Stomach (tissue), 7 donors: ENCODE measurements around the genes HOXB6, NGFR and SLC35B1.

DNA sequence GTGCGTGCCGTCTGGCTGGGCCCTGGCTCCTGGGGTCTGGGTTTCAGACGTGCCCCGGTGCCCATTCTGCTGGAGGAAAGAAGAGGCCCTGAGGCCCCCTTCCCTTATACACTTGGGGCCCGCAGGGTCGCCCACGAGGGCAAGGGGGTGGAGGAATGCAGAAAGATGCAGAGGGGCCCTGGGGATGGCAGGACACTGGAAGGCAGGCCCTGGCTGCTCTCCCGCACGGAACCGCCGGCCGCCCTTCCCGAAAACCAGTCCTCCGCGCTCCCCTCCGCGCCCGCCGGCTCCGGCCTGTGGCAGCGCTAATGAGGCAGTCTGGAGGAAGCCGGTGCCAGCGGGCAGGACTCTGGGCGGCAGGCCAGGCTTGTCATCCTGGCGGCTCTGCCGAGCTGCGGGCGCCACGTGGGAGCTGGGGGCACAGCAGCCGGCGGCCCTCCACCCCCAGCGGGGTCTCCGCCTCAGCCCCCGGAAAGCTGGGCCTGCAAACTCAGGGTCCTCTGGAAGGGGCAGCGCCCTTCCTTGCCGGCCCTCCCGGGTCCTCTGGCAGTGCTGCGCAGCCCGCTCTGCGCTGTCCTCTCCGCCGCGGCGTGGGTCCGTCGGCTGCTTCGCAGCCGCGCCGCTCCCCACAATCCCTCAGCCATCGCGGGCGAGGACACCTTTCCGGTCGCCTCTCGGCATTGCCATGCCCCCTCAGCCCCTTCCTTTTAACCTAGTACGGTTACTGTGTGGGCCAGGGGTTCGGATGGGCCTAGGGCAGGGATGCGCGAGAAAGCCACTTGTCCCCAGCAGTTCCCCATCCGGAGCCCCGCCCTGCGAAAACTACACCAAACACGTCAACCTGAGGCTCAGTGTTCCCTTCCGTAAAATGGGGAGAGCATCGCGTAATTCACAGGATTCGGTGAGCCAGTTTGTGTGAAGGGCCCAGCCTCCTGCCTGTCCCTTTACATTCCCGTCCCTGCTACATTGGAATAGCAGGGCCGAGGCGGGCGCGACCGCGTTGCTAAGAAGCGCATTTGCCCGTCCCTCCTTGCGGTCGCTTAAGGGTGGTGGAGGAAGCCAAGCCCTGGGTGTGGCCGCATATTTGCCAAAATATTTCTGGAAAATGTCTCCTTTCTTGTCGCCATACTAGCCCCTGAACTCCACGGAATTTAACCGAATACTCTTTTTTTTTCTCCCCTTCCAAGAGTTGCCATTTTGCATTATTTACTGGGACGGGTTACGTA is 13.5 kb downstream of the COPZ2 start:
- PRO-cap: bidirectional peak, plus-strand start at position 316 of the sequence, minus-strand start at position 307 of the sequence; unidirectional peak, minus-strand start at position 946 of the sequence
- RAMPAGE, long total RNA, 5 experiments: no peak in any of the 5 experiments
- RRBS: 2% methylated on average over 37 of the region's 85 CpGs

DNA sequence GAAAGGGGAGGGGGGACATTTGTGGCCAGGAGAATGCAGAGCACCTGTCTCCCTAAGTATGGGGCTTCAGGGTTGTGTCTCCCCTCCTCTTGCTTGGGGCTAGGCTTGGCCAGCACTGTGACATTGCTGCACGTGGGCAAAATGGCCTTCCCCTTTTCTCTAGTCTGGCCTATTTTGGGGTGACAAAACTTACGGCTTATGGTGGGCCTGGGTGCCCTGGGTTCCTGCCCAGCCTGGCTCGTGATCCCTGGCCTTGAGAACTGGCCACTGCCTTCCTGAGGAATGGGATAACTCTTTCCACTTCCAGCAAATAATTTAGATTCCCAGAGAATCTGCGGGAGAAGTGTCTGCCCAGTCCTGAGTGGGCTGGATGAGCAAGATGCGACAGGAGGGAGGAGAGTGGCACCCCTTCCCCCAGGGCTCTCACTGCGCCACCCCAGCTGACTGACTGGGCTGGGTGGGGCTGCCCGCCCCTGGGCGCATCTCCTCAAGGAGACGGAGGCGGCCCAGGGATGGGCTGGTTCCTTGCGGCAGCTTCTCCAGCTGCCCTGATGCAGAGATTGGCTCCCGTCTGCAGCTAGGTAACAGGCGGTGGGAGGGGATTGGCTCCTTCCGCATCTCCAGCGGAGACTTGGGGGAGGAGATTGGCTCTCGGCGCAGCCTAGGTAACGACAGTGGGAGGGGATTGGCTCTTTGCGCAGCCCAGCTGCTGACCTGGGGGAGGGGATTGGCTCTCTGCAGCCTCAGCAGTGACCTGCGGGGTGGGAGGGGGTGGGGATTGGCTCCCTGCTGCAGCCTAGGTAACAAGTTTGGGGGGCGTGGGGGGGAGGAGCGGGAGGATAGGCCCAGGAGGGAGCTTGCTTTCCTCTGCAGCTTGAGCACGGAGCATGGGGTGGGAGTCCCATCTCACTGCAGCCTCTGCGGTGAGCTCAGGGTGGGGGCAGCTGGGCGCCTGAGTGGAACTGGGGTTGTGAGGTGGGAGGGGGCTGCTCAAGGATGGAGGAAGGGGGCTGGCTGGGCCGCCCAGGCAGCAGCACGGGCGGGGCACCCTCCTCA is 6.0 kb downstream of the NFE2L1 start:
- PRO-cap: no peak
- RAMPAGE, long total RNA, 5 experiments: no peak in any of the 5 experiments
- RRBS: no CpG with 5 or more reads among the region's 28 CpGs

GRCh38 chr17:48059260-48059977 is 11.3 kb downstream of the NFE2L1 start:
- PRO-cap: no peak
- RAMPAGE, long total RNA, 5 experiments: no peak in any of the 5 experiments
- RRBS: 90% methylated on average over 13 of the region's 35 CpGs

DNA sequence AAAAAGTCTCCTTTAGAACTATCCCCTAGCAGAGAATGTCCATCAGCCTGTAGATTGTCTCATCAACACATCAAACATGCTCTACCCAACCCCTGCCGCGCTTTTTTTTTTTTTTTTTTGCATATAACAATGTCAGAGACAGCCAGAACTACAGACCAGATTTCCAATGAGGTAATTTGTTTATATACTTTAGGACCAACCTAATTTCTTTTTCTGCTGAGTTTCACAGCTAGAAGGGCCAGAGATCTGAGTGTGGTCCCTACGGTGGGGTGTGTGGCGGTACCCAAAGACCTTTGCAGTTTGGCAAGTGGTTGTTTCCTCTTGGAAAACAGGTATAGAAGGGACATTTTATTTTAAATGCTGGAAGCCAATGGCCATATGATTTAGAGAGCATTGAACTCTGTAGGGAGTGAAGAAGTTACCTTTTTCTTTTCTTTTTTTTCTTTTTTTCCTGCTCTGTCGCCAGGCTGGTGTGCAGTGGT is 22.8 kb downstream of the SNX11 start:
- PRO-cap: no peak
- RAMPAGE, long total RNA, 5 experiments: no peak in any of the 5 experiments
- RRBS: no CpG with 5 or more reads among the region's 5 CpGs

DNA sequence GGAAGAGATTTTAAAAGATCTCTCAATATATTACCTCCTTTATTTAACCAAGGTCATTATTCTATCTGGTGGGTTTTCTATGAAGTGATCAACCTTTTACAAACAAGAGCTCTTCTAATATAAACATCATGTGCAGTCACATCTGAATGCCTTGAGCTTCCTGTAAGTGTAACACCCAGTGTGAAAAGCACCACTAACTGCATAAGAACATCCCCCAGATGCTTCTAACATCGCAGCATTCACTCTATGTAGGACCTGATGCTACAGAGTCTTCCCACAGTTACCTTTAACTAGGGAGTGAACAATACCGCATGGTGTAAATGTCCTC is 16.4 kb downstream of the SKAP1 start:
- PRO-cap: no peak
- RAMPAGE, long total RNA, 5 experiments: no peak in any of the 5 experiments
- RRBS: no CpG with 5 or more reads among the region's 2 CpGs

- PRO-cap: no peak
- RAMPAGE, long total RNA, 5 experiments: start-site peak on the plus strand in 1 of 5 experiments, at chr17:48549458-48549739 at its widest, 48 reads per replicate; start-site peak on the minus strand in 1 of 5 experiments, at chr17:48549682-48550389 at its widest, 9 reads per replicate
- RRBS: no CpG with 5 or more reads among the region's 10 CpGs
Observed at GRCh38 chr17:48549181-48550114, 4.5 kb upstream of the HOXB2 start.

GRCh38 chr17:48550115-48550414 is 5.2 kb upstream of the HOXB2 start:
- PRO-cap: no peak
- RAMPAGE, long total RNA, 5 experiments: start-site peak on the minus strand in 1 of 5 experiments, at chr17:48550125-48550580 at its widest, 6 reads per replicate
- RRBS: no CpG with 5 or more reads among the region's 7 CpGs

GRCh38 chr17:48563034-48563870 is 14.9 kb downstream of the HOXB4 start:
- PRO-cap: no peak
- RAMPAGE, long total RNA, 5 experiments: no peak in any of the 5 experiments
- RRBS: no CpG with 5 or more reads among the region's 12 CpGs

DNA sequence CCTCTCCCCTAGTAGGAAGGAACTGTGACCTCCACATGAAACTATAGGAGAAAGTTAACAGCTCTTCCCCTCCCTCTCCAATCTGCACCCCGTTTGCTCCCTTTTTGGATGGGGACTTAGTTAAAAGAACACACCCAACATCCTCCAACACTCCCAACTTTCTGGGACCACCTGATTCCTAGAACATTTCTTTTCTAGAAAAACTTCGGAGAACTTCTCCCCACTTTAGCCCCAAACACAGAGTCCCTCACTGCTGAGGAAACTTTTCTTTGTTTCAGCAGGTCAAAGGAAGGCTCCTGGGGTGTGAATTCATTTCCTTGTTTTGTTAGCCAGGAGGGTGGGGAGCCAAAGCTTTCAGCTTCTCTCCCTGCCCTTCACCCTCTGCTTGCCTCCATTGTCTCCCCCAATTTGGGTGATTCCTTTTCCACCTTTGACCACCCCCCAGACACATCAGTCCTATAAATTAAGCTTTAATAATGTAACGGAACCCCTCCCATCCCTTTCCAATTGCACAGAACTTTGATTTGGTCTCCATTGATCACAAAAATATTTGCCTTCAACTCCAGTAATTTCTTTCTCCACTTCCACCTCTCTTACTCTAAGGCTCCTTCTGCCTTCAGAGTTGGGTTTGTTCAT is 10.5 kb downstream of the HOXB4 start:
- PRO-cap: no peak
- RAMPAGE, long total RNA, 5 experiments: start-site peak on the minus strand in 2 of 5 experiments, centred at positions 316 to 337 of the sequence, 6 to 7 reads per replicate
- RRBS: no CpG with 5 or more reads among the region's 3 CpGs

DNA sequence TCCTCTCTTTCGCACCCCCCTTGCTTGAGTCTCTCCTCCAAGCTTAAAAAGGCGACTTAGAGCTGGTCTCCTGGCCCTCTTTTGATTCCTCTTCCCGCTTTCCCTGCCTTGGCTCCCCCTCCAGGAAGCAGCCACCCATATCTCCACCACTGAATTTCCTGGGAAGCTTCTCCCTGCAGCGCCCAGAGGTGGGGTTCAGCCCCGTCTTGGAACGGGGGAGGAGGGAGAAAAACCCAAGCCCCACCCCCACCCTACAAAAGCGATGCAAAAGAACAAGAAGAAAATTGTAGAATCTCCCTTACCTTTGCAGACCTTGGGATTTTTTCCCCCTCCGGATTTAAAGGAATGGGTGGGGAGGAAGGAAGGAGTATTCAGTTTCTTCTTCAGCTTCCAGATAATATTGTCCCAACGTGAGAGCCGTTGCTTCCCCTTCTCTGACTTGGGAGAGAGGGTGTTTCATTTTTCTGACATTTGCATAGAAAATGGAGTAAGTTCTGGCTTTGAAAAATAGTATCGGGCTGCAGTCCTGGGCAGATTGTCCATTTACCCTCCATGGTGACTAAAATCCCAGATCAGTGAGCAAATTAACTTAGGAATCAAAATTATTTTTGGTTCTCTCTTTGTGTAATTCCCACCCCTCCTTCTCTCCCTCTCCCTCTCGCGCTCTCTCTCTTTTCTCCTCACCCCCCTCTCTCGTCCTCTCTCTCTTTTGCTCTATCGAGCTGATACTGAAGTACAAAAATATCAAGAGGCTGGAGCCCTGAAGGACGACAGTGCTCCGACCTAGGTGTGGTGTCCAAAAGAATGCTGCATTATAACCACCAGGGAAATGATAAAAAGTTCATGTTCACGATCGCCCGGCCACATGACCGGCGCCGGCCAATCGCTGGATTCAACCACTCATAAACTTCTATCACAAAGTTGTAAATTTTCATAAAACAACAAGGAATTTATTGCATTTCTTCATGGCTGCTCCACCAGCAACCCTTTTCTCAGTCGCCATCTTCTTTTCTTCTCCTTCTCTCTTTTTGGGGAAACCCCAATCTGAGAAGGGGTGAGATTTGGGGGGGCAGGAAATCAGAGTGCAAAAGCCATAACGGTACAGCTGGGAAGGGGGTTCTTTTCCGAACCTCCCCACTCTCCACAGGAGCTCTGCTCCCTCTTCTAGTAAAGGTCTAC is at the start of gene HOXB6:
Gene HOXB6, minus strand, starts transcription at position 809 of the 1,179 bp plus-strand sequence.
- PRO-cap: unidirectional peak, minus-strand start at position 32 of the sequence; unidirectional peak, minus-strand start at position 83 of the sequence; unidirectional peak, minus-strand start at position 809 of the sequence
- RAMPAGE, long total RNA, 5 experiments: start-site peak on the minus strand in 3 of 5 experiments, centred at positions 334 to 825 of the sequence, 6 to 89 reads per replicate
- RRBS: no CpG with 5 or more reads among the region's 27 CpGs

GRCh38 chr17:48620109-48621434 is 5.5 kb upstream of the HOXB8 start:
- PRO-cap: no peak
- RAMPAGE, long total RNA, 5 experiments: no peak in any of the 5 experiments
- RRBS: 13% methylated on average over 5 of the region's 32 CpGs

- PRO-cap: no peak
- RAMPAGE, long total RNA, 5 experiments: no peak in any of the 5 experiments
- RRBS: no CpG with 5 or more reads among the region's 9 CpGs
Observed at GRCh38 chr17:48799137-48799847, 17.7 kb downstream of the TTLL6 start.

DNA sequence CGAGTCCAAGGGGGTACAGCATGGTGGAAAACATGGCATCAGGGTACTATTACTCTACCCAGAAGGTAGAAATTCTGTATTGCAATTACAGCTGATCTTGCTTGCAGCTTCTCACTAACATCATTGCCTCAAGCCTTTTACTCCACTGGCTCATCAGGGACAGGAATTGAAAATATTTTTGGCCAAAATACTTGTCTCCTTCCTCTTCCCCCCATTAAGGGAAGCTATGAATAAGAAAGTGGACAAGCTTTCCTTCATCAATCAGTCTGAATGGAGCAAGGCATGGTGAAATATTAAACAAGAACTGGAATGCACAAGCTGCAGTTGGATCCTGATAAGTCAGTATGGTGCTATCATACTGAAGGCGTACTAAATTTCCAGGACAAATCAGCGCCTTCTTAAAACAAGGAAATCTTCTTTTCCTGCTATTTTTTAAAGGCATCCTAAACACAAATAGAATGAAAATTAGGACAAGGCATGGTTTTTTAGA is 12.9 kb downstream of the TTLL6 start:
- PRO-cap: no peak
- RAMPAGE, long total RNA, 5 experiments: no peak in any of the 5 experiments
- RRBS: no CpG with 5 or more reads among the region's 3 CpGs

DNA sequence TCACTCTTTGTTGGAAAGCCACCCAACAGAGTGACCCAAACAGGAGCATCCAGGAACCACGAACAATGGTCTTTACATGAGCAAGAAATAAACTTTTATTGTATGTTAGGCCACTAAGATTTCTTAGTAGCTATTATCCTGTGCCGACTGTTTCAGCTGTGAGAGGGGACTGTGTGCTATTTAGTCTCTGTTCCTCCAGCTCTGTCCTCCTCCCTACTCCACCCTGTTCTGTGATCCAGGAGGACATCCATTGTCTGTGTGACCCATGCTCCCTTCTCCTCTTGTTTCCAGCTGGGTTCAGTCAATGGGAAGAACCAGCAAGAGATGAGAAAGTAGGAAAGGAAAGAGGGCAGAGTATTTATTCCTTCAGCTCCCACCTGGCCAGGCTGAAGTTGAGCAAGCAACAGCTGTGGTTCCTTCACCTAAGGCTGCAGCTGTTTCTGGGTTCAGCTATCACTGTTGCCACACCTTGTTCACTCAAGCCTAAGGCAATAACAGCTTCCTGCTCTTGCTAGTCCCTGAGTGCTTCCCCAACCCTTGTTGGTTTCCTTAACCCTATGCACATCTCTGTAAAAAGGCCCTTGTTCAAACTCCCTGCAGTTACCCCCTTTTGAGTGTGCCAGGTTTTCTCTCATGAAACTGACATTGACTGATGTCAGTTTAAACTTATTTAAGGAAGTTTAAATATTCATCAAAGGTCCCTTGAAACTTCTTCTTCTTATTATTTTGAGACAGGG is 14.8 kb upstream of the B4GALNT2 start:
- PRO-cap: no peak
- RAMPAGE, long total RNA, 5 experiments: no peak in any of the 5 experiments
- RRBS: no CpG with 5 or more reads among the region's 2 CpGs

DNA sequence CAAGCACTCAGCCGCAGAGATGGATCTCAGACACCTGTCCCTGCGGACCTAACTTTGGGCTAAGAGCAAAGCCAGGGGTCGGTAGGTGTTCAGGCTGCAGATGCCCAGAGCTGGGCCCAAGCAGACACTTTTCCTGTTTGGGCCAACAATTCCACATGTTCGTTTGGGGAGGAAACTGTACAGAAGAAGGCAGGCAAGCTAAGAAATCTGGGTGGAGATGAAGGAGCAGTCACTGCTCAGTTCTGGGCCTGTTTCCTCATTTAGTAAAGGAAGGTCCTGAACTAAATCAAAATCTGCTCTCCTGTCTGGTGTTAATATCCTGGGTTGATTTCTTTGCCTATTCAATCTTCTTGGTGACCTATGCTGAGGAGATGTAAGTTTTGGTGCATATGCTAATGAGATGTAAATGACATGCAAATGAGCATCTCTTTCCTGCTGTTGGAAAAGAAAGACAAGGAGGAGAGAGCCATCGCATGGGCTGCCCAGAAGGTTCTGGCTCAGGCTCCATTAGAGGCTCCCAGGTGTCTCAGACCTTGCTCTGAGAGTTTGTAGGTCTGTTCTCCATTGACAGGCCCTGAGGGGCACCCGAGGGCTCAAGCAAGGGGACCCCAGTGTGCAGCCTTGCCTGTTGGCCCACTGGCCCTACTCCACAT is 3.2 kb downstream of the ABI3 start:
- PRO-cap: no peak
- RAMPAGE, long total RNA, 5 experiments: no peak in any of the 5 experiments
- RRBS: no CpG with 5 or more reads among the region's 6 CpGs

GRCh38 chr17:49338697-49339245 is 23.3 kb downstream of the ZNF652 start:
- PRO-cap: no peak
- RAMPAGE, long total RNA, 5 experiments: no peak in any of the 5 experiments
- RRBS: no CpG with 5 or more reads among the region's 3 CpGs

GRCh38 chr17:49453711-49454454 is 39.2 kb upstream of the PHB1 start:
- PRO-cap: no peak
- RAMPAGE, long total RNA, 5 experiments: no peak in any of the 5 experiments
- RRBS: no CpG with 5 or more reads among the region's 10 CpGs

DNA sequence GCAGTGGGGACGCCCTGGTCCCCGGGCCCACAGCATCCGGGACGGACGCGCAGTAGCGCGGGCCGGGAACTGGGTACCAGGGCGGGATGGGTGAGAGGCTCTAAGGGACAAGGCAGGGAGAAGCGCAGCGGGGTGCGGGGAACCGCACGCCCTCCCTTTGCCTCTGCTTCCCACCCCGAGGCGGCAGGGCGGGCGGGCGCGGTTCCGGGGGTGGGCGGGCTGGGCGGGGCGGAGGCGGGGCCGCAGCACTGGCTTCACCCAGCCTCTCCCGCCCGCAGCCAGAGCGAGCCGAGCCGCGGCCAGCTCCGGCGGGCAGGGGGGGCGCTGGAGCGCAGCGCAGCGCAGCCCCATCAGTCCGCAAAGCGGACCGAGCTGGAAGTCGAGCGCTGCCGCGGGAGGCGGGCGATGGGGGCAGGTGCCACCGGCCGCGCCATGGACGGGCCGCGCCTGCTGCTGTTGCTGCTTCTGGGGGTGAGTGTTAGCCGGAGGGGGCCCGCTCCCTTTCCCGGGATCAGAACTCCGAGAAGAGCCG is at the start of gene NGFR:
Gene NGFR, plus strand, starts transcription at position 281 of the 532 bp plus-strand sequence.
- PRO-cap: bidirectional peak, plus-strand start at position 281 of the sequence, minus-strand start at position 165 of the sequence
- RAMPAGE, long total RNA, 5 experiments: no peak in any of the 5 experiments
- RRBS: 1% methylated on average over 24 of the region's 59 CpGs

DNA sequence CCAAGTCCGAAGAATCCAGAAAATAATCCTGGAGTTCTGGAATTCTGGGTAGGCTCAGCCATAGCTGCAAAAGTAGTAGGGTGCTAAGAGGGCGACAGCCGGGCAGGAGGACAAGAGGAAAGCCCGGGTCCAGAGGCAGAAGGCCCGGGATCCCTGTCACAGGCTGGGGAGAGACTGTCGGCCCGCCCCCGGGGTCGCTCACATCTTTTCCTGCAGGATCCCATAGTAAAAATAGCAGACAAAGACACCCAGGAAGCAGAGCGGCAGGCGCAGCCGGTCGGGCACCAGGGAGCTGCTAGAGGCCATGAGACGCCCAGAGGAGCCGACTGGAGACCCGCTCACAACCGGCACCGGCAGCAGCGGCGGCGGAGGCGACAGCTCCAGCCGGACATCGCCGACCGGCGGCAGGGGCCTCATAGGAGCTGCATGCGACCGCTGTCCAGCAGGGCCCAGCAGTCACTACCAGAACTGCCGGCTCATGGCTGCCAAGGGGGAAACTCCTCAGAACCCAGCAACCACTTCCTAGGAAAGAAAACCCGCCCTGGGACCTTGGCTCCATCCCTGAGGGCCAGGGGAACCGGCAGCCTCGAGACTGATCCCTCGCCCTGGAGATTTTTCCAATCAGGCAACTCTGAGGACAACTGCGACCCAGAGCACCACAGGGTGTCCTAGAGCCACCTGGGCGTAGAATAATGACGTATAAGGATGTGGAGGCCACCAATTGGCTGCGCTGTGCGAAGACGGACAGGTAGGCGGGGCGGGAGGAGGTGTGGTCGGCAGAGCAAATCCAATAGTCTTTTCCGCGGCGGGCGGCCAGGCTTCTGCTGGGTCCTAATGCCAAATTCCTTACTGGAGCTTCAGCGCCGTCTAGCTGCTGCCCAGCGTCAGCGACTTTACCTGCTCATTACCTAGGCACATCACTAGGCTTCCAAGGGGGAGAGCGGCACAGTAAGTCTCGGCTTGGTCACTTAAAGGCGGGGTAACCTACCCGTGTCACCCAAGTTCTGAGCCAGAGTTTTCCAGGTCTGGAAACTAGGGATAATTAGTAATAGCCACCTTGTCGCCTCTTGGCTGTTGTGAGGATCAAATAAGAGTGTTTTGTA is at the start of gene SLC35B1:
Gene SLC35B1, minus strand, starts transcription at position 437 of the 1,103 bp plus-strand sequence.
- PRO-cap: unidirectional peak, minus-strand start at position 393 of the sequence; unidirectional peak, minus-strand start at position 461 of the sequence; bidirectional peak, plus-strand start at position 797 of the sequence, minus-strand start at position 623 of the sequence
- RAMPAGE, long total RNA, 5 experiments: start-site peak on the minus strand in 4 of 5 experiments, centred at positions 386 to 409 of the sequence, 19 to 41 reads per replicate
- RRBS: 2% methylated on average over 18 of the region's 56 CpGs

DNA sequence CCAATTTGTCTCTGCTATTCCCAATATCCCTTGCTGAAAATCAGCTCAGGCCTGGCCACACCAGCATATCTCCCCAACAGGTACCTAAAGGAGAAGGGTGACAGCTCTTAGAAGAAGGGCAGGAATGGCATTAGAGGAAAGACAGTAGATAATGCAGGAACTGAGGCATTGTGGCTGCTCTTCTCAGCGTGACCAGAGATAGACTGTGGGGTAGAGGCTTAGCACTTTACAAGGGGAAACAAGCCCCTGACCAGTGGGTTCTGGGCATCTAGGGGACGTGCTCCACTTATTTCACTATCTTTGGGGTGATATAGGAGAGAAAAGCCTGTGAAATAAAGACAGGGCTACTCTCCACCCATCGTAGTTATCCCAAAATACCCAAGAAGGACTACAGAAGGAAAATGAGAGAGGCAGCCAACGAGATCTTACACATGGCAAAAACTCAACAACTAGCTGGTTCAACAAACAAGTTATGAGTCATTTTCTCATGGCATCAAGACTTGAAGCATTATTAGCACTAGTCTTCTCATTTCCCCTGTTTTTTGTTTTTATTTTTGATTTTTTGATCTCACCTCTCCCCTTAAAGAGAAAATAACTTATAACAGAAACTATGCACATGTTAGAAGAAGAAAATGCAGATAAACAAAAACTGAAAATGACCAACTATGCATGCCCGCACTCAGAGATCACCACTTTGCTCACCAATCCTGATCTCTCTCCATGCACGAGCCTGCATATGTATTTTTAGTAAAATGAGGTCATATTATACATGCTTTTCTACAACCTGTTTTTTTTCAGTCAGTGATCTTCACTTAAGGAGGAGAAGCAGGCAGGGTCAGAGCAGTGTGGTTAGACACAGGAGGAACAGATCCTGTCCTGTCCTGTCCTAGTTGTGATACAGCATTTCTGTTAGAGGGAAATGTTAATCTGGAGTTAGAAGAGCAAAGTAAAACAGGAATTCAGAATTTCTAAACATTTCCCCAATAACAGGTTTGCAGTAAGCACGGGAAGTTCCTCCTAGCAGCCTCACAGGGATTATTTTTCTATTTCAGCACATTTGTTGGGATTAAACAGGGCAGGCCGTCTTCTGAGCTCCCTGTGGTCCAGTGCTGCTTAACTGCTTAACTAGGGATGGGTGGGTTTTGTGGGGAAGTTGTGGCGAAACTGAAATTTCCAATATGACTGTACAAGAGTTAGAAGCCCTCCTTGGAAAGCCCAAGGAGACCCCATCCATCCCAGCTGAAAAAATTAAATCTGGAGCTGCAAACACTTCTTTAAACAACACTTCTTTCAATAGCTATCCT is 22.7 kb downstream of the FAM117A start:
- PRO-cap: unidirectional peak, plus-strand start at position 811 of the sequence; unidirectional peak, plus-strand start at position 843 of the sequence
- RAMPAGE, long total RNA, 5 experiments: no peak in any of the 5 experiments
- RRBS: no CpG with 5 or more reads among the region's 9 CpGs